Thoracic aorta (tissue), 1 donor: Measurements from ENCODE around the genes H4C1 and H2AC6.

DNA sequence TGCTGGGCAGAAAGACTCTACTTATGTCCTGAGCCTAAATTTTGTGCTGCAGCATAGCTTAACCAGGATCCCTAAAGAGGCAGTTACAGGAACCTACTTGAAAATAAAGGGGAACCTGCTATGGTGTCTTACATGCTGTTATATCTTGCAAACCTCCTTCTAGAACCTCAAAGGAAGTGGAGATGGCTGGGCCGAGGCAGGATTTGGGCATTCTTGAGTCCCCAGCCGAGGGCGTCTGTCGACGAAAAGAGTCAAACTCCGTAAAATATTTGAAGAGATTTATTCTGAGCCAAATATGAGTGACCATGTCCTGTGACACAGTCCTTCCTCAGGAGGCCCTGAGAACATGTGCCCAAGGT lies 17.1 kb upstream of the GMNN start:
- RAMPAGE, long total RNA: no peak

GRCh38 chr6:24929350-24929701 lies 6.4 kb downstream of the RIPOR2 start:
- RAMPAGE, long total RNA: no peak

DNA sequence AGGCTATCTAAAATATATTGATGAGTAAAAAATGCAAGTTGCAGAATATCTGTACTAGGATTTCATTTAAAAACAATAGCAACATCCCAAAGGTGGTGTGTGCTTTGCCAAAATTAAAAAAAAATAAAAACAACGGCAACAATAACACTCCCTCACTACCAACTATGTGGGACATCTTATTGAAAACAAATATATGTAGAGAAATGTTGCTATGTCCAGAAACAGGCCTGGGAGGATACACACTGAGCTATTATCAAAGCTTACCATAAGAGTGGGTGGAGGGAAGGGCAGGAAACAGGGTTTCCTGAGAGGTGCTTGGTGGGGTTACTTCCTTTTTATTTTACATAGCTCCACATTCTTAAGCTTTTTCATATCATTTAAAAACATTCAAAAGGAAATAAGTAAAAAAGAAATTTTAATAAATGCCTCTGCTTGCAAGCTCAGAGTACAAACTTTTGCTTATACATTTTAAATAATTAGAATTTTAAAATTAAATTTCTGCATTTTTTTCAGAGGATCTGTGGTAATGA lies 150.0 kb upstream of the RIPOR2 start:
- RAMPAGE, long total RNA: no peak

GRCh38 chr6:25153667-25154658 lies 125.2 kb upstream of the CARMIL1 start:
- RAMPAGE, long total RNA: no peak

DNA sequence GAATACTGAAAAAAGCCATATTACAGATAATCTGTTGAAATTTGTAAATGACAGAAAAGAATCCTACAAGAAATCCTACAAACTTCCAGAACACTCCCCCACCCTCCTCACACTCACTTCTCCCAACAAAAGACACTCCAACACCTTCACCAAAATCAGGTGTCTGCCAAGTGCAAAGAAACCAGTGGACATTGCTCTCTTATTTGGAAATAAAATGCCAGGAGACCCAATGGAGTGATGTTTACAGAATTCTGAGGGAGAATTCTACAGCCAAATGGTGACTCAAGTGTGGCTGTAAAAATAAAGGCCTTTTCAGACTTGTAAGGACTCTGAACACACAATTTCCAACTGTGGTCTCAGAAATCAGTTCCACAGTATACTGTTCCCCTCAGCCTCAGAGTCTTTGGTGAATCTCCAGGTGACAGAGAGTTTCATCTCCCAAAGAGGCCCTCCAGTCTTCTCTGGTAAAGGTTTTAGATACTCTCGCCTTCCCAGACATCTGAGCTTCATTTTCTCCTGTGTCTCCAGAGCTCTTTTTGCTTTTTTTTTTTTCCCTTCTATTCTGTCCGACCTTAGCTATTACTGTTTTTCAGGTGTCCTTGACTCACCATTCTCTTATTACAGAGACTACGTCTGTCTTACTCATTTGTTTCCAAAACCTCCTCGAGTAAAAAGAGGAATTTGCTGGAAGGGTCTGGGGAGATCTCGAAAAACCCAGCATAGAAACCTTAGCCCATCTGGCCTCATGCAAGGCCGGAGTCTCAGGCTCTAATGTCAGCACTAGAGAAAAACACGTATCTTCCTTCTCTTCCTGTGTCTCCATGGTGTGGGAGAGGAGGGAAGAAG lies 109.4 kb upstream of the CARMIL1 start:
- RAMPAGE, long total RNA: no peak

- RAMPAGE, long total RNA: no peak
Measured at GRCh38 chr6:25178341-25178944, 100.7 kb upstream of the CARMIL1 start.

DNA sequence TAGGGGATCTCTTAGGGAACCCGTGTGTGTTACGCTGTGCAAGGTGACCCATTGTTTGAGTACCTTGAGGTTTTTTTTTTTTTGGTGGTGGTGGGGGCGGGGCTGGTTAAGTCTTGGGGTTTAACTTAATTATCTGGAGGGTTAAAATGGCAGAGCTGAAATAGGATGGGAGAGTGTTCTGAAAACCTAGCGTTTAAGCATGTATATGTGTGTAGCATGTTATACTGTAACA lies 1.3 kb downstream of the CARMIL1 start:
- RAMPAGE, long total RNA: no peak

DNA sequence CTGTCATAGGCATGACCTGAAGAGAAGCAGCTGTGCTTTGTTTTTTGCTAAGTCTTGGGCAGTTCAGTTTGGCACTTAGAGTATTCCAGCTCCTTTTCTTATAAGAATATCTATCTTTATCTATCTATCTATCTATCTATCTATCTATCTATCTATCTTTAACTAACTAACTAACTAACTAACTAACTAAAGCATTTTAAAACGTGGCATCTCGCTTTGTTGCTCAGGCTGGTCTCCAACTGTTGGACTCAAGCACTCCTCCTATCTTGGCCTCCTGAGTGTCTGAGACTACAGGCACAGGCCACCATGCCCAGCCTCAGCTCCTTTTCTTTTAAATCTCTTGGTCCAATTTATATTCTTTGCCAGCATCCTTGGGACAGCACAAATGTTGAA lies 17.6 kb downstream of the CARMIL1 start:
- RAMPAGE, long total RNA: no peak

DNA sequence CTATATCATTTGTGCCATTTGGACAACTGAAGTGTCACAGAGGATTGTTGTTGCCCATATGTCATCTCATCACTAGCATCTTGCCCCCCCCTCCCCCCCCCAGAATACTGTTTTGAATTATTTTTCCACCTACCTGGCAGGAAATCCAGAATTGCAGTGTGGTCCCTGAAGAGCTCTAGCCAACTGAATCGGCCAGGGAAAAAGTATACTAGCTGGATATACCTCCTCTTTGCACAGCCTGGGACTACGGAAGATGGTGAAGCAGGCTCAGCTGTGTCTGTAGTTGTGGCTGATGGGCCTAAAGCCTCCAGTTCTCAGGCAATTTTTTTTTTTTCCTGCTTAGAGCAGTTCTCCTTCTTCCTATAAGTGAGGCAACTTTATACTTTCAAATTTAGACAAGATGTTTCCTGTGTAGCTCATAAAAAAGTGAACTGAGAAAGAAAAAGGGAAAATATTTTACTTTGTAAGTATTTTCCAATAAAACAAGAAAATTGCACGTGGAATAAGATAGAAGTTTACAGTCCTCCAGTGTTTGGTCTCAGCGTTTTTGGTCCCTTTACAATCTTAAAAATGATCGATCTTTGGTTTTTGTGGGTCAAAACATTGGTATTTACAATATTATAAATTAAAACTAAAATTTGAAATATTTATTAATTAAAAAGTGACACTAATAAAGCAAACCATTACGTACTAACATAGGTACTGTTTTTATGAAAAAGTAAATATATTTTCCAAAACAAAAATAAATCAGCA lies 172.9 kb downstream of the CARMIL1 start:
- RAMPAGE, long total RNA: start-site peak on the minus strand centred at position 285 of the sequence, 14 bp wide, 17 reads

DNA sequence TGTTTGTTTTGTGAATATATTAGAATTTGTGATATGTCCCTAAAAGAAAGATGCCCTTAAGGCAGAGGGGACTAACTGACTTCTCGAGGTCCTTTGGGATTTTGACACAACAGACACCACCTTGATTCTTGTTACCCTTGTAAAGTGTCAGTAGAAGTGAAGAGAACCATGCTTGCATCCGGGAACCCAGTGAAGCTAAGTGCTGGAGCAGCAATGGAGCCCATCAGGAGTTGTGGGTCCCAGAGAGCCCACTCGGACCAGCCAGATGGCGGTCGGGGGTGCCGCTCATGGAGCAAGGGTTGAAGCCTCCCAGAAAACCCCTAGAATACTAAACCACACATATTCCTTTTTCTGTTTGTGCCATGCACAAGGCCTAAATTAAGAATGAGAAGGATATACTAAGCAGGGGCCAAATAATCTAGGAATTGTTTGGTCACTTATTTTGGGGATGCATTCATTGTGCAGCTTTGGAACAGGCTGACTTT lies 29.4 kb upstream of the SCGN start:
- RAMPAGE, long total RNA: no peak

DNA sequence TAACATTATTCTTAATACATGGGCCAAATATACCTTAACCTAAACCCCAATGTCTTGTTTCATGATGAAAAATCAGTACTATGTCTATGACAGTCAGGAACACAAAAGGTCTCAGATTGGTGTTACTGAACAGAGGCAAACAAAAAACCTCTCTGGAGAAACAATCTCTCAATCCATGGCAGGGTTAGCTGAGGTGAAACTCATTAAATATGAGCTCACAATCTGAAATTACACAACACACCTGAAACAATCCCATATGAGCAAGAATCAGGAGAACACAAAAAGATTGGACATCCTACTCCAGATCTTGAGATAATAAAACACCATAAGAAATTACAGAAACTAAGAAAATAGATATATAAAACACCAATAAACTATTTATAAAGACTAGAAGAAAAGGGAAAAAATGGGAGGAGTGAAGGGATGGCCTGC lies 6.5 kb upstream of the SLC17A4 start:
- RAMPAGE, long total RNA: no peak

DNA sequence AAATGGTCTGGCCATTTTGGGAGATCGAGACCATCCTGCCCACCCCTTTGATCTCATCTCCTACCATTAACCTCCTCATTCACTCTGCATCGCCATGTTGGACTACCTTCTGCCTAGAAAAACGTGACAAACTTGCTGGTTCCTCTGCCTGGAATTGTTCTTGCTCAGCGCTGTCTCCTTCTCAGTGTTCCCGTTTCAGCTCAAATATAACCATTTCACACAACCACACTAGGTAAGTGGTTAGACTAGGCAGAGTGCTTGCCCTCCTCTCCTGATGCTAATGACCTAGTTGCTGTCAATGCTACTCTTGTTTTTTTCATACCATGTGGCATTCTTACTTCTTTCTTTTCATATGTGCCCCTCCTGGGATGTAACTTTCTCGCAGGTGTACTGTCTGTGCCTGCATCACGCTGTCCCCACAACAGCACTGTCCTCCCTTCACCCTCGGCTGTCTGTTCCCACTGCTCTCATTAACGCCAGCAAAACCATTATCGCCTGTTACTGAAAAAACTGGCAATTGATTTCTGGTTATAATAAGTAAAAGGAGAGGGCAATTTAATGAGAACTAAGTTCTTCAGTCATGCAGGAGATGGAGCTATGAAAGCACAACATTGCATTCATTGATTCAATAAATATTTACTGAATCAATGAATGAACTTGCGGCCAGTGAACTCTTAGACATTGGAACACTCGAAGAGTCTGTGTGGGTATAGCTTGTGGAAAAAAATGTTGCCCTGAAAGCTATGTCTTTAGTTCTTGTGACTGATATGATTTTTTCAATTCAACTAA lies 1.8 kb downstream of the SLC17A4 start:
- RAMPAGE, long total RNA: no peak

GRCh38 chr6:25866061-25866546 lies 7.9 kb downstream of the SLC17A3 start:
- RAMPAGE, long total RNA: no peak

GRCh38 chr6:25876236-25876688 lies 2.2 kb upstream of the SLC17A3 start:
- RAMPAGE, long total RNA: no peak

DNA sequence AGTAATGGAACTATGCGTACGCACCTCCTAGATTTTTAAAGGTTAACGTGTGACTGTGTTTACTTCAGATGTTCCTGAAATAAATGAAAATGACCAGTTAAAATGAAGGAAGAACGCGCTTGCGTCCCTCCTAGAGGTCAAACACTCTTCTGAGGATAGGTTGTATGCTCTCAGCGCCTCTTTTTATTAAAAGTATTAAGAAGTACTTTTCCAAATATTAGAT lies 24.6 kb downstream of the H1-1 start:
- RAMPAGE, long total RNA: no peak

GRCh38 chr6:26021034-26021993 lies at the start of gene H4C1:
Gene H4C1, plus strand, starts transcription at chr6:26021649.
- RAMPAGE, long total RNA: start-site peak on the plus strand at chr6:26021524-26021685, 13 reads

DNA sequence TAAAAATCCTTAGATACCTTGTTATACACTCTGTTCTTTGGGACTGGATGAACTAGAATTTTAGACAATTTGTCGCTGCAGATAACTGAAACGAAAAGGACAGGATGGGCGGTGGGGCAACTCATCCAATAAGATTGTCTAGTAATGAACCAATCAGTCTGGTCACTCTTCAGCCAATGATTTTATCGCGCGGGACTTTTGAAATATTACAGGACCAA lies 157 bp upstream of the H3C3 start:
- RAMPAGE, long total RNA: no peak

- RAMPAGE, long total RNA: no peak
Measured at GRCh38 chr6:26054856-26055433, 1.3 kb downstream of the H1-2 start.

DNA sequence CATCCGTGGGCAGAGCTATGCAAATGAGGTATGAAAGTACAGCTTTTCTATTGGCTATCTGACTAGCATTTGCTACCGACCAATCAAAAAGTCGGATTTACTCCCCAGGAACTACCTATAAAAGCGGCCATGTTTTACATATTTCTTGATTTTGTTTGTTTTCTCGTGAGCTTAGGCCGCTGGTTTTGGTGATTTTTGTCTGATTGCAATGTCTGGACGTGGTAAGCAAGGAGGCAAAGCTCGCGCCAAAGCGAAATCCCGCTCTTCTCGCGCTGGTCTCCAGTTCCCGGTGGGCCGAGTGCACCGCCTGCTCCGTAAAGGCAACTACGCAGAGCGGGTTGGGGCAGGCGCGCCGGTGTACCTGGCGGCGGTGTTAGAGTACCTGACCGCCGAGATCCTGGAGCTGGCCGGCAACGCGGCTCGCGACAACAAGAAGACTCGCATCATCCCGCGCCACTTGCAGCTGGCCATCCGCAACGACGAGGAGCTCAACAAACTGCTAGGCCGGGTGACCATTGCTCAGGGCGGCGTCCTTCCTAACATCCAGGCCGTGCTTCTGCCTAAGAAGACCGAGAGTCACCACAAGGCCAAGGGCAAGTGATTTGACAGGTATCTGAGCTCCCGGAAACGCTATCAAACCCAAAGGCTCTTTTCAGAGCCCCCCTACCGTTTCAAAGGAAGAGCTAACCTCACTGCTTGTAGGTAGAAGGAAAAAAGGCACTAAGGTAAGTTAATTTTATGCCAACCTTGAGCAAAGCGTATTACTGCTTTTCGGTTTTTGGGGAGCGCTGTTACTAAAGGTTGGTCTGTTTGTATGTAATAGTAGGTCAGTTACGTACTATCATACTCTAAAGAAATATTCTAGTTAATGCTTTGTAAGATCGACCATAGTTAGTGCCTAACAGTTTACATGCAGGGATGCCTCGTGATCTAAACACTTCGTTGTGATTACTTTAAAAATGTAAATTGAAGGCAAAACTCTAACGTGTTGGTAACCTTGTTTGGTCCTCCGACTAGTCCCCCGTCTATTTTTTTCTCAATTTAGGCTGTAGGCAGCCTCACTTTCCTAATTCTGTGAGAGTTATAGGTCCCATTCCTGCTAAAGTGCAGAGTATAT lies at the start of gene H2AC6:
H2AC6 (plus strand) TSS at position 148 of the 1,117 bp plus-strand sequence.
- RAMPAGE, long total RNA: start-site peak on the plus strand centred at position 148 of the sequence, 5 bp wide, 310 reads

- RAMPAGE, long total RNA: no peak
Measured at GRCh38 chr6:26207672-26208051, 3.3 kb downstream of the H4C5 start.